ENCODE measurements around the gene SUMO1.

DNA sequence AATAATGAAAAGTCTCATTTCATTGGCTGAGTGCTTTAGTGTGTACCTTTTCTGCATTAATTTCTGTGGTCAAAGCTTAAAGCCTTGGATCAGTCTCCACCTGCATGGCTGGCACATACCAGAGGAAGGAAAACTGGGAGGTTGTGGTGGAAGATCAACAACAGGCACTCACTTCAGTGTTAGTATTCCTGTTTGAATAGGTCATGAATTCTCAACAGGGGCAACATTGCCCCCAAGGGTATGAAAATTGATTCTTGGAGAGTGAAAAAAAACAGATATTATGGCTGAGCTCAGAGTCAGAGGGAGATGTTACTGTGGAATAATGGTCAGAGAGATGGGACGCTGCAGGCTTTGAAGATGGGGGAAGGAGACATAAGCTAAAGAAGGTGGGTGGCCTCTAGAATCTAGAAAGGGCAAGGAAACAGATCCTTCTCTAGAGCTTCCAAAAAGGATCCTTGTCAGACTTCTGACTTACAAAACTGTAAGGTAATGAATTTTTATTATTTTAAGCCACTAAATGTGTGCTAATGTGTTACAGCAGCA lies 57.3 kb downstream of the SPATS2L start:
- RRBS: no CpG with 5 or more reads among the region's 1 CpG

GRCh38 chr2:200376482-200377166 lies 70.1 kb downstream of the SPATS2L start:
- RRBS: no CpG with 5 or more reads among the region's 11 CpGs

GRCh38 chr2:200424946-200425515 lies 84.8 kb downstream of the KCTD18 start:
- RRBS: no CpG with 5 or more reads among the region's 10 CpGs

DNA sequence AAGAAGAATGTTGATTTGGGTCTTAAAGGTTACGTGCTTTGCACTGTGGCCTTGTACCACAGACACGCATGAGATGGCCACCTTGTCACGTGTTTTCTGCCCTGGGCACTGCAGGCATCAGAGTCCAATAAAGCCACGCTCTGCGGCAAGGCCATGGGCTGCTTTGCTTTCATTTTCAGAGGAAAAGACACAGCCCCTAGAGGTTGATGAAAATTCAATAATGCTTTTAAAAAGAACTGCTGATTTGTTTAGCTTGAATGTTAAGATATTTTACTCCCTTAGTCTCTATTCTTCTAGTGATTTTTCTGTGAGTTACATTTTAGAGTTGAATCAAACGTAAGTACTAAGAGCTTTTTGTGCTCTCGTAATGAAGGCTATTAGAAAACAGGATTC lies 30.4 kb downstream of the AOX1 start:
- RRBS: no CpG with 5 or more reads among the region's 7 CpGs

DNA sequence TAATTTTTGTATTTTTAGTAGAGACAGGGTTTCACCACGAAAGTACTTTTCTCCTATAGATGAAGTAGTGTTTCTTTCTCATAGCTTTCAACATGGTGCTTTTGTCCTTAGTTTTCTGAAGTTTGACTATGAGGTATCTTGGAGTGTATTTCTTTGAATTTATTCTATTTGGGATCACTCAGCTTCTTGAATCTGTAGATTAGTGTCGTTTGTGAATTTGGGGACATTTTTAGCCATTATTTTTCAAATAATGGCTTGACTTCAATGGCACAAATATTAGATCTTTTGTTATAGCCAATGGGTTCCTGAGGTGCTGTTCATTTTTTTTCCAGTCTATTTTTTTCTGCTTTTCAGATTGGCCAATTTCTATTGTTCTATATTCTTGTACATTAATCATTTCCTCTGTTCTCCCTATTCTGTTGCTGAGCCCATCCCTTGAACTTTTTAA lies 47.3 kb downstream of the AOX1 start:
- RRBS: no CpG with 5 or more reads among the region's 2 CpGs

DNA sequence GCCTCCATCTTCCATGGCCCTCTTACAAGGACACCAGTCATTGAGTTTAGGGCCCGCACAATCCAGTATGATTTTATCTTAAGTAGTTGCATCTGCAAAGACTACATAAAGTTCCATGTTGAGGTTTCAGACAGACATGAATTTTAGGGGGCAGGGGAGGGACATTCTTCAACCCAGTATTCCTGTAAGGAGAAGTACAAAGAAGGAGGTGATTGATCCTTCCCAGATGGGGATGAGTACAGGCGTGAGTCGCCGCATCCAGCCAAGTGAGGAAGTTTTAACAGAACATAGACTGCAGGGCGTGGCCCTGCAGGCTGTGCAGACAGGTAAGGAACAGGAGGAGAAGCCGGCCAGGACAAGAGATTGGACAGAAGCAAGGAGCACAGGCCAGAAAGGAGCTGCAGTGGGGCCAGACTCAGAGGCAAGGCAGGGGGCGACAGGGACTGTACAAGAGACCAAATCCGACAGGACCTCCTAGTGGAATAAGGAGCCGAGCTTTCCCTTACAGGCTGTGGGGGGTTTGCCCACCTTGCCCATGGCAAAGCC lies 44.3 kb upstream of the BZW1 start:
- RRBS: no CpG with 5 or more reads among the region's 9 CpGs

DNA sequence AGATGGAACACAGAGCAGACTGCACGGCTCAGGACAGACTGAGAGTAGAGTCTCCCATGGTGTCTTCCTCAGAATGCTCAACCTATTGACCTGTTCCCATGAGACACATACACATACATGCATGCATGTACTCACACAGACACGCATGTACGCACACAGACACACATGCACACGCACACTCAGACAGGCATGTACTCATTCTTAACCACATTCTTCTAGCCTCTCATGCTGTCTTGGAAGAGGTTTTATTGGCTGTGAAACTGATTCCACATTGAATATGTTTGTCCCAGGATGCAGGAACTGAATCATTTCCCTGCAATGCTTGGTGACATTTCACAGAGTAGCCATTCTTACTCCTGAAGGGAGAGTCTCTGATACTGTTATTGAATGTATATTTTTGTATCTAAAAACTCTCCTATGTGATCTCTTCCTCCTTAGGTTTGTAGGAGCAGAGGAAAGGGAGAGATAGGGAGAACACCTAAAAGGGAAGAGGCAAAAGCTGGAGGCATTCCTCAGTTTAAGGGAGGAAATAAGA lies 23.4 kb upstream of the BZW1 start:
- RRBS: no CpG with 5 or more reads among the region's 4 CpGs

DNA sequence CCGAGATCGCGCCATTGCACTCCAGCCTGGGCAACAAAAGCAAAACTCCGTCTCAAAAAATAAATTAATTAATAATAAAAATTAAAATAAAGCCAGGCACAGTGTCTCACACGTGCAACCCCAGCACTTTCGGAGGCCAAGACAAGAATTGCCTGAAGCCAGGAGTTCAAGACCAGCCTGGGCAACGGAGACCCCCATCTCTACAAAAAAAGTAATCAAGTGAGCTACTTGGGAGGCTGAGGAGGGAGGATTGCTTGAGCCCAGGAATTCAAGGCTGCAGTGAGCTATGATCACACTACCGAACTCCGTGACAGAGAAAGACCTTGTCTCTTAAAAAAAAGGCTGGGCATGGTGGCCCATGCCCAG lies 18.9 kb downstream of the BZW1 start:
- RRBS: no CpG with 5 or more reads among the region's 9 CpGs

DNA sequence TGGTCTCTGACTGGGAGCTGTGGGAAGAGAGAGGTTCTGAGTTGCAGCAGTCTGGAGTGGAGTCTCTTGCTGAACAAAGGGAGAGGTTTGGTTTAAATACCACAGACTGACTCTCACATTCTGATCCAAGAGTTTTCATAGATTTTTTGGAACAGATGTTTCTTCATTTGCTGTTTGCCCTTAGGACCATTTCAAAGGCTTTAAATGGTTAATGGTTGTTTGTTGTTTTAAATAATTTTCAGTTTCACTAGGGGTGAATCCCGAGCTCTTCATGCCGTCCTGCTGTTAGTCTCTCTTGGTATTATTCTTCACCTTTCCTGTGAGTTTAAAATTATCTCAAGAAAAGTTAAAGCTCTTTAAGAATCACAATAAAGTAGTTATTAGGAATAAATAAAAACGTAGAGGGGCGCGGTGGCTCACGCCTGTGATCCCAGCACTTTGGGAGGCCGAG lies 949 bp upstream of the CFLAR start:
- RRBS: no CpG with 5 or more reads among the region's 7 CpGs

GRCh38 chr2:201160312-201160938 lies 22.5 kb upstream of the CASP10 start:
- RRBS: no CpG with 5 or more reads among the region's 10 CpGs

DNA sequence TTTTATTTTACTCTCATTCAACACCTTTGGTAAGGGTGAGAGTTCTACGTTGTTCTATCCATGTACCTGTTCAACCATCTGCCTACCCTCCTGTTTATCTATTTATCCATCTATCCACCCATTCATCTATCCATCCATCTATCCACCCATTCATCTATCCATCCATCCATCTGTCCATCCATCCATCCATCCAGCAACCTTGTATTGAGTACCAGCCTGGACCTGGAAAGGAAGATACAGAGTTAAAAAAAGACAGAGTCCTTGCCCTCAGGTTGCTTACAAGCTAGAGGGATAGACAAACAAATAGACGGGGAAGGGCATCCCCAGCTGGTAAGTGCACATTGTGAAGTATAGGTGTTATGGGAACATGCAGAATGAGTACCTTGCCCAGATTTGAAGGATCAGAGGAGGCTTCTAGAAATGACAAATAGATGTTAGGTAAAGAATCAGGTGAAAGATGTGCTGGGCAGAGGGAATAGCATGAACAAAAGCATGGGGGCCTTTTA lies 26.7 kb downstream of the CASP10 start:
- RRBS: no CpG with 5 or more reads among the region's 2 CpGs

DNA sequence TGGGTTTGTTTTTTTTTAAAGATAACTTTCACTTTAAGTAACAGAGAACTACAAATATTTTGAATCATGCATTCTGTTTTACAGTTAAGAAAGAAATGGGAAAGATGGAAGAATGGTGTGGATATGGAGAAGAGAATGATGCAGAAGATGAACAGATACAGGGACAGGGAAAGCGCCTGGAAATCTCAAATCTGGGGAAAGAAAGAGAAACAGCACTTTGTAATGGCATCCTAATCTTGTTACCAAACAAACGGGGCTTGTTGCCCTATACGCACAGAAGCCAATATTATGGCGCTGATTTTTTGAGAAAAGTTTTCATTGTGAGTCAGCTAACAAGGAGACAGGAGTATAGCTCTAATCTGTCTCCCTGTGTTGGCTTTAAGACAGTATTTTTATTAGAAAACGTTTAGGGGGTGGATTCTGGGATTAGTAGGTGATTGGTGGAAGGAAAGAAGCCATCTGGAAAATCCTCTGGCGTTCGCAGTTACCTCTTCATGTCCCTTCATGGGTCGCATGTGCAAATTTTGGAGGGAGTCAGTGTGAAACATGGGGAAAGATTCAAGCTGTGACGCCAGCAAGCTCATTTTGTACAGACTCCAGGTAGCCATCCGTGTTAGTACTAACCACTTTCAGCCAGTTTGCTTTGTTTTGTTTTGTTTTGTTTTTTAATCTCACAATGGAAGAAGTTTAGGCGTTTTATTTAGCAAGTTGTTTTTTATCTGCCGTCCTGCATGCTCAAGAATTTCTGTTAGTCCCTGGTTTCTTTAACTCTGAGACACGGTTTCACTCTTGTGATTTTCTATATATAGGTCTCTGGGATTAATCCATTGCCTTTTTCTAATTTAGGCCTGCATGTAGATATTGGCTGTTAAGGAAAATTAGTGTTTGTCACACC lies 742 bp upstream of the TMEM237 start:
- RRBS: no CpG with 5 or more reads among the region's 13 CpGs

DNA sequence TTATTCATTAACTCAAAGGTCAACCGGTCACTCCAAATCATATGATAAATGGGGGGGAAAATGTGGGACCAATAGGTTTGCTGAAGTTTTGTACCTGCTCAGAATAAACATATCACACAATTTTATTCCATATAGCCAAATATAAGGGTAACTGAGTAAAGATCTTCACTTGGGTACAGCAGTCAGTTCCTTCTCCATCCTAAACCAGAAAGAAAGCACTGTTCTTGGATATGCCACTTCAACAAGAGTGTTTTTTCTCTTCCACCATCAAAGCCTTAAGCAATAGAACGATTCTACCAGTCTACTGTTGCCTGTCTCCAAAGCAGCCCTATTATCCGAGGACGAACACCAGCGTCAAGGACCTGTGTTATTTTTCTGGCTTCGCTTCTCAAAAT lies 851 bp downstream of the ALS2 start:
- RRBS: no CpG with 5 or more reads among the region's 6 CpGs

DNA sequence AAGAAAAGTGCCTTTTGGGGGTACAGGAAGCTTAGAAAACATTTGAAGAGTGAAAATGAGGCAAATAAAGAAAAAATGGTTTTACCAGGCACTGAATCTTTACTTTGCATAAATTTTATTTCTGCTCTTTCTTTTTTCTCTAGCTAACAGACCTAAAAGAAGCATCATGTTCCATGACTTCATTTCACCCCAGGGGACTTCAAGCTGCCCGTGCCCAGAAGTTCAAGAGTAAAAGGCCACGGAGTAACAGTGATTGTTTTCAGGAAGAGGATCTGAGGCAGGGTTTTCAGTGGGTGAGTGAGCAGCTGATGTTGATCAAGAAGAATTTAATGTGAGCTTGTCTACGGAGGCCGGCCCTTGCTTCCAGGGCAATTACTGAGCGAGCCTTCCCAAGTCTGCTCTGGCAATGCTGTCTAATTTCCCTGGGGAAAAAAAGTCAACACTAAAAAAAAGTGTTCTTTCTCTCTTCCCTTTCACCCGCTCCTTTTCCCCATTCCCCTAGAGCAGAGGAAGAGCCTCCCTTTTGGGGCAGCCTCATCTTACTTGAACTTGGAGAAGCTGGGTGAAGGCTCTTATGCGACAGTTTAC lies 1.1 kb downstream of the CDK15 start:
- RRBS: no CpG with 5 or more reads among the region's 7 CpGs

GRCh38 chr2:201933626-201934179 lies 100.0 kb upstream of the FZD7 start:
- RRBS: 41% methylated on average over 3 of the region's 8 CpGs

DNA sequence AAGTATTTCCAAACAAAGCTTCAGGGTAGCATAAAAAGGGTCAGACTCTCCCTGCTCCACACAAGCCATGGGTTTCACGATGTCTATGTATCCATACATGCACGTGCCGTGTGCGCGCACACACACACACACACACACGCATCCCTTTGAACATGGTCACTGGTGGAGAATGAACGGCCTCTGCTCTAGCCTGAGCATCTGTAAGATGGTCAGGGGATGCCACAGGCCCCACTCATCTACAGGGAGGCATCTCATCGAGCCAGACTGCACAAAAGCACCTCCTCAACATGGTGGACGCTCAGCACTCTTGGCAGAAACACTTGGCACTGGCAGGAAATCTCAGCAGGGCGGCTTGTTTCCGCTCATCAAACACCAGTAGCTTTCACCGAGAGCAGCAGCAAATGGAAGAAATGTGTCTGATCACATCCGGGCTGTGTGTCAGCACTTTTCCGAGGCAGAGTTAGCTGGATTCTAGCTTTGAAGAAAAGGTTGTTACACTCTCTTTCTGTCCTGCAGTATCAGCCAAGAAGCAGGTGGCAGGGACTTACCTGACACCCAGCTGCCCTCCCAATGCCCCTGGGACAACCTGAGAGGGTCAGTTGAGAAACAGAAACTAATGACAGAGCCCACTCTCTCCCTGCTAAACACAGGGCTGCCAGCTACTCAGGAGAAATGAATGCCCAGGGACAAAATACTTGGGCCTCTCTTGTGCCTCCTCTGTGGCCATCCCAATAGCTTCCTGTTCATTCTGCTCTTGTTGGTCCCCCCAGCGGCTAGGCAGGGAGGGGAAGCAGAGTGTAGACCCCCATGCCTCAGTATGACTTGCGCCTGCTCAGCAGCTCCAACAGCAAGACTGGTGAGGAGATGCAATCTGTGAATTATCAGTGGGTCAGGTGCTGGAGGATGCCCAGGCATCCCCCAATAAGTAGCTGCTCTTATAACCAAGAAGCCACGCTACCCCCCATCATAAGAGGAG lies 68.9 kb upstream of the FZD7 start:
- RRBS: no CpG with 5 or more reads among the region's 17 CpGs

DNA sequence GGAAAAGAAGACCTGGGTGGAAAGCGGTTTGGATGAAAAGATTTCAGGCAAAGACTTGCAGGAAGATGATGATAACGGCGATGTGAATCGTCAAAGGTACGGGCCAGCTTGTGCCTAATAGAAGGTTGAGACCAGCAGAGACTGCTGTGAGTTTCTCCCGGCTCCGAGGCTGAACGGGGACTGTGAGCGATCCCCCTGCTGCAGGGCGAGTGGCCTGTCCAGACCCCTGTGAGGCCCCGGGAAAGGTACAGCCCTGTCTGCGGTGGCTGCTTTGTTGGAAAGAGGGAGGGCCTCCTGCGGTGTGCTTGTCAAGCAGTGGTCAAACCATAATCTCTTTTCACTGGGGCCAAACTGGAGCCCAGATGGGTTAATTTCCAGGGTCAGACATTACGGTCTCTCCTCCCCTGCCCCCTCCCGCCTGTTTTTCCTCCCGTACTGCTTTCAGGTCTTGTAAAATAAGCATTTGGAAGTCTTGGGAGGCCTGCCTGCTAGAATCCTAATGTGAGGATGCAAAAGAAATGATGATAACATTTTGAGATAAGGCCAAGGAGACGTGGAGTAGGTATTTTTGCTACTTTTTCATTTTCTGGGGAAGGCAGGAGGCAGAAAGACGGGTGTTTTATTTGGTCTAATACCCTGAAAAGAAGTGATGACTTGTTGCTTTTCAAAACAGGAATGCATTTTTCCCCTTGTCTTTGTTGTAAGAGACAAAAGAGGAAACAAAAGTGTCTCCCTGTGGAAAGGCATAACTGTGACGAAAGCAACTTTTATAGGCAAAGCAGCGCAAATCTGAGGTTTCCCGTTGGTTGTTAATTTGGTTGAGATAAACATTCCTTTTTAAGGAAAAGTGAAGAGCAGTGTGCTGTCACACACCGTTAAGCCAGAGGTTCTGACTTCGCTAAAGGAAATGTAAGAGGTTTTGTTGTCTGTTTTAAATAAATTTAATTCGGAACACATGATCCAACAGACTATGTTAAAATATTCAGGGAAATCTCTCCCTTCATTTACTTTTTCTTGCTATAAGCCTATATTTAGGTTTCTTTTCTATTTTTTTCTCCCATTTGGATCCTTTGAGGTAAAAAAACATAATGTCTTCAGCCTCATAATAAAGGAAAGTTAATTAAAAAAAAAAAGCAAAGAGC lies 3.3 kb downstream of the FZD7 start:
- RRBS: 30% methylated on average over 6 of the region's 24 CpGs

DNA sequence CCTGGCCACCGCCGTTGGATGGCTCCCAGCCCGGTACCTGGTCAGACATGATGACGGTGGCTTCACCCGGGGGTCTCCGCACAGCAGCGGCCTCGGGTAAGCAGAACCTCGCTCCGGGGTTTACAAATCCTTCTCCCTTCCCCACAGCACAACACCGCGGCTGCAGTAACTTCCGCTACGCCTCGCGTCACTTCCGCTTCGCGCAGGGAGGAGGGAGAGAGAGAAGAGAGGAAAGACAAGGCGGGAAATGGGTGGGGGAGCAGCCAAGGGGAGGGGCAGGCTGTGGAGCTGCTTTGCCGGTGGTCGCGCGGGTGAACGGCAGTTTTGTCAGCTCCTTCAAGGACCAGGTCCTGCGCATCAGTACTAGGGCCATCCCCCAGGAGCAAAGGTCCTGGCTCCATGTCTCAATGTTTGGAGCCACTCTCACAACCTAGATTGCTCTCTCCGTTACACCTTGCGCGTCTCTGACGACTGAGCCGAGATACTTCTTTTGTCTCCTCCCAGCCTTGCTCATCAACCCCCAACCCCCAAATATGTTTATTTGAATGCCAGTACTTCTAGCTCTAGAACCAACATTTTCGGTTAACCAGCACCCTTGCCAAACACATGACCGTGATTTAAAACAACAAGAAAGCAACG lies at the start of gene SUMO1:
Gene SUMO1 (minus strand): TSS at position 195 of the 639 bp plus-strand sequence.
- RRBS: 0% methylated on average over 2 of the region's 34 CpGs

DNA sequence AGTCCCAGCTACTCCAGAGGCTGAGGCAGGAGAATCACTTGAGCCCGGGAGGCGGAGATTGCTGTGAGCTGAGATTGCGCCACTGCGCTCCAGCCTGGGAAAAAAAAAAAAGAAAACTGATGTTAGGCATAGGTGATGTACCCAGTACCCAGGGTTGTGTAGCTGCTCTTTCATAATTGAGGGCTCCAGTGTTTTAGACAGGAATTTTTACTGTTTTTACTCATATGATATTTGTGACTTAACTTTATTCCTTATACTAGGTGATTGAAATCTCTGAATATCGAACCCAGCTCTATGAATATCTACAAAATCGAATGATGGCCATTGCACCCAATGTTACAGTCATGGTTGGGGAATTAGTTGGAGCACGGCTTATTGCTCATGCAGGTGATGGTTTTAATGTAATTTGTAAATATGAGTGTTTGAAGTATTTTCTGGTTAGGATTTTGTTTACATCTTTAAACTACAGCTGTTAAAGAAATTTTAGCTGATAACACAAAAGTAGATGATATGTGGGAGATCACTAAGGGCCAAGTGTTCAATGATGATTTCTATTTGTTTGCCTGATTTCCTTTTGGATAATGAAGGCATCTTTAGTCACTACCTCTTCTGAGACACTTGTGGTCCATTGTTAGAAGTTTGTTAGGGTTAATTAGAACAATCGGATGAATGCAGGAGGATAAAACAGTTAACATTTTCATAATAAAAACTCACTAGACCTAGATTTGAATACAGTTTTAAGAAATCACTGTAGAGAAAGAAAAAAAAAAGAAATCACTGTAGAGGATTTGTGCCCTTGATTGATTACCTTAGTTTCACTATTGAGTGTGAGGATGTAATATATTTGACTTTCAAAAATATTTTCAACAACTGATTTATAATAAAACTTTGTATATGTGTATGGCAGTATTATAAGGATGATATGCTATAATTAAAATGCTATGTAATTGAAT lies 27.2 kb downstream of the NOP58 start:
- RRBS: no CpG with 5 or more reads among the region's 8 CpGs

DNA sequence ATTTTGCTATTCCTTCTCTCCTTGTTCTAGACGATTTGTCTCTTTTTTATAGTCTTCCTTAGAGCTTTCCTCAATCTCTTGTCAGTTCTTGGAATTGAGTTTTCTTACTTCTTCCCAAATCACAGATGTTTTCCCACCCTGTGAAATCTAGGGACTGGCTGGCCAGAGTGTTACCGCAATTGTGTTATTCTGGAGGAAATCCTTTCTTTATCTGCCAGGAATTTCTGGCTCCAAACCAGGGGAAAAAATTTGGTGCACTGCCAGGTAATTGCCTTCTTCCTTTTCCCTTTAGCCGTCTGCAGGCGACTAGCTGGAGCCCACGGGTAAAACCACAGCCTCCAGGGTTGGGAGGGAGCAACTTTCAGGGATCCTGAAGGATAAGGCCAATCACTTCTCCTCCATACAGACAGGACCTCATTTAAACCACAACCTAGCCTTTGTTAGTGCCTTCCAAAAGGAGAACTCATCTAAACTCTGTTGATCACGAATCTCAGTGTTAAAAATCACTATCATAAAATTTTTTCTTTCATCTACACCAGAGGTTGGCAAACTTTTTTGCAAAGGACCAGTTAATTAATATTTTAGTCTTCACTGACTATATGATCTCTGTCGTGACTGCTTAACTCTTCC lies 51.9 kb downstream of the NOP58 start:
- RRBS: no CpG with 5 or more reads among the region's 7 CpGs